Keratinocyte (primary cell): ENCODE measurements around a stretch of chr7.

CAGE:
- cytosol, long polyA minus RNA = no peak
- cytosol, long polyA plus RNA = no peak
- long polyA plus RNA = no peak
- nucleus, long polyA minus RNA = no peak
- nucleus, long polyA plus RNA = no peak
These were observed 161.9 kb upstream of the FAM20C start for GRCh38 chr7:30484-30823.

DNA sequence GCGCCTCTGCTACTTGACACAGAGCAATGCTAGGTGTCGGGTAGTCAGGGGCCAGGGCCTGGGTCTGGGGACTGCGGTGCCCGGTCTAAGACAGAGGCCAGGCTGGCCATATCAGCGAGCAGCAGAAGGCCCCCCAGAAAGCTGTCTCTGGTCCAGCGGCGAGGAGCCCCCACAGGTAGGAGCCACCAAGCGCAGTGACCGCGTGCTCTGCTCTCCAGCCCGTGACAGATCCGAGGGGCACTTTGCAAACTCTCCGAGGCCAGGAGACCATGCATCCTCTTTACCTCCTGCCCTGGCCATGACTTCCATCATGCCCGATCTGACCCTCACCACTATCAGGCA is 129.6 kb upstream of the FAM20C start:
CAGE:
- cytosol, long polyA minus RNA = no peak
- cytosol, long polyA plus RNA = no peak
- long polyA plus RNA = no peak
- nucleus, long polyA minus RNA = no peak
- nucleus, long polyA plus RNA = no peak

CAGE:
- cytosol, long polyA minus RNA = no peak
- cytosol, long polyA plus RNA = no peak
- long polyA plus RNA = no peak
- nucleus, long polyA minus RNA = no peak
- nucleus, long polyA plus RNA = no peak
These were observed 126.8 kb upstream of the FAM20C start for GRCh38 chr7:65631-65981.

GRCh38 chr7:76748-77075 is 115.7 kb upstream of the FAM20C start:
CAGE:
- cytosol, long polyA minus RNA = no peak
- cytosol, long polyA plus RNA = no peak
- long polyA plus RNA = no peak
- nucleus, long polyA minus RNA = no peak
- nucleus, long polyA plus RNA = no peak

DNA sequence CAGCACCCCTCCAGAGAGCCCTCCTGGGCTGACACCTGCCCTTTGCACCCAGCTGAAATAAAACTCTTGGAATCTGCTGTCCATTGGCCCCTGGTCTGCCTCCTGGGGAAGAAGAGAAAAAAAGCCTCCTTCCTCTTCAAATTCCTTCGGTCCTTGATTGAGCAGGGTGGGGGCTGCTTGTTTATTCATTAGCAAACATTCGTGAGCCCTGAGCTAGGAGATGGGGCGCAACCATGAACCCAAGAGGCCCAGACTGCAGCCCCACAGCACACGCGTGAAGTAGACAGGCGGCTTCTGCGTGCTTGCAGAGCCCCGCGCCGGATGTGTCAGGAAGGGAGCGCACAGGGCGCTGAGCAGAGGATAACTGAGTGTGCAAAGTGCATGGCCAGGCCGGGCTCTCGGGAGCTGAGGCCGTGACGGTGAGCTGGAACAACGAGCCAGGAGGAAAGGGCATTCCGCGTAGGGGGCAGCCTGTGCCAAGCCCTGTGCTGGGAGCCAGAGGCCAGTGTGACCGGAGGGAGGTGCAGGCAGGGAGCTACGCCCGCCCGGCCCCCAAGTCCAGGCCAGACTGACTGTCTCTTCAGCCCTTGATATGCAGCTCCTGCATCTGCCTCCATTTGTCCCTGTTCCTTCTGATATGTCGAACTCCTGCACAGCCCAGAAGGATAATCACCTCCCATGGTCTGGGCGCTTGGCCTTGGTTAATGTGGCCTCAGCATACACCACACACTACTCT is 4.5 kb downstream of the FOXL3 start:
CAGE:
- cytosol, long polyA minus RNA = no peak
- cytosol, long polyA plus RNA = no peak
- long polyA plus RNA = no peak
- nucleus, long polyA minus RNA = no peak
- nucleus, long polyA plus RNA = no peak

DNA sequence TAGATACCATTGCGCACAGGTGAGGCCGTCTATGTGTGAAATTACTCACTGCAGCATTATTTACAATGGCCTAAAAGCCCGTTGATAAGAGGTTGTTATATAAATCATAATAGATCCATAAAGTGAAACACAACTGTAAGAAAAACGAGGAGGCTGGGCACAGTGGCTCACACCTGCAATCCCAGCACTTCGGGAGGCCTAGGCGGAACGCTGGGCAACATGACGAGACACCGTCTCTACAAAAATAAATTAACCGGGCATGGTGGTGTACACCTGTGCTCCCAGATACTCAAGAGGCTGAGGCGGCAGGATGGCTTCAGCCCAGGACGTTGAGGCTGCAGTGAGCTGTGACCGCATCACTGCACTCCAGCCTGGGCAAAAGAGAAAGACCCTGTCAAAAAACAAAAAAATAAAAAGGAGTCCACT is 40.0 kb downstream of the FOXL3 start:
CAGE:
- cytosol, long polyA minus RNA = no peak
- cytosol, long polyA plus RNA = no peak
- long polyA plus RNA = no peak
- nucleus, long polyA minus RNA = no peak
- nucleus, long polyA plus RNA = no peak

GRCh38 chr7:333495-333892 is 43.5 kb downstream of the FOXL3 start:
CAGE:
- cytosol, long polyA minus RNA = no peak
- cytosol, long polyA plus RNA = no peak
- long polyA plus RNA = no peak
- nucleus, long polyA minus RNA = no peak
- nucleus, long polyA plus RNA = no peak

DNA sequence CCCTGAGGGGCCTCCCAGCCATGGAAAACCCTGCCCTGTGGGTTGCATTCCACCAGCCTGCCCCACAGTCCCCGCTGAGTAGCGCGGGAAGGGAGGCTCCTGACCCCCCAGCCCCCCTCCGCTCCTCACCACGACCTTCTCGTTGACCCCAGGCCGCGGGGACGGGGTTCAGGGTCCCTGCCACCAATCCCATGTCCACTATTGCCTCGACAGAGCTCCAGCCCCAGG is 57.7 kb downstream of the FOXL3 start:
CAGE:
- cytosol, long polyA minus RNA = no peak
- cytosol, long polyA plus RNA = no peak
- long polyA plus RNA = no peak
- nucleus, long polyA minus RNA = no peak
- nucleus, long polyA plus RNA = no peak

CAGE:
- cytosol, long polyA minus RNA = no peak
- cytosol, long polyA plus RNA = no peak
- long polyA plus RNA = no peak
- nucleus, long polyA minus RNA = no peak
- nucleus, long polyA plus RNA = no peak
These were observed 61.5 kb downstream of the FOXL3 start for GRCh38 chr7:351069-352264.

DNA sequence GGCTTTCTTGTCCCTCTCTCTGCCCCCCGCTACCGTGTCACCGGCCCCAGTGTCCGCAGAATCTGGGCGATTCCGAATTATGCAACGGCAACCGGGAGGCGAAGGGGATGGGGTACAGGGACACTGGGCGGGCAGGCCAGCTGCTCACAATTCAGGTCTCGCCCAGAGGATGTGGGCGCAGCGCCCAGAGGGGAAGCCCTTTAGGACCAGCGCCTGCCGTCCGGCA is 63.6 kb downstream of the FOXL3 start:
CAGE:
- cytosol, long polyA minus RNA = no peak
- cytosol, long polyA plus RNA = no peak
- long polyA plus RNA = no peak
- nucleus, long polyA minus RNA = no peak
- nucleus, long polyA plus RNA = no peak

GRCh38 chr7:494189-494883 is 25.3 kb downstream of the PDGFA start:
CAGE:
- cytosol, long polyA minus RNA = no peak
- cytosol, long polyA plus RNA = no peak
- long polyA plus RNA = no peak
- nucleus, long polyA minus RNA = no peak
- nucleus, long polyA plus RNA = no peak

DNA sequence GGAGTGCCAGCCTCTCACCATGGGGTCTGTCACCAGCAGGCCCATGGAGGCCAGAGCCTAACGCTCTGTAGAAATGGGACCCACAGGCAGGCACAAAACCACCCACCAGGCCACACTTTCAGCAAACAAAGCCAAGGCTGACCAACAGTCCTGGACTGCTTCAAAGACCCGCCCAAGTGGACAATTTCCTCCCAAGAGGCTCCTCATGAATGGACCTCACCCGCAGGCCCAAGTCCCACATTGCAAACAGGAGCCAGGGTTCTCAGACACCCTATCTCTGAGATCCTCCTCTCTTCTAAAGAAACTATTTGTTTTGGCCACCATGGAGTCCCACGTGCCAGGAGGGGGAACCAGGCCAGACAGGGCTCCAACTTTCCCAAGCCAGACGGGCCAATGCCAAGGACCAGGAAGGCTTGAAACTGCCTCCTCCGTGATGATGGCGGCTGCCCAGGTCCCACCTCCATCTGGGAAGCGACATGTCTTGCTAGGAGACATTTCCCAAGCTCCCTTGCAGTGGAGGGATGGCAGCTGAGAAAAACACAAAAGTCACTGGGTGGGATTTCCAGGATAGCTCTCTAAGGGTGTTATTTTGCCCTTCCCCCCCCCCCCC is 20.4 kb downstream of the PDGFA start:
CAGE:
- cytosol, long polyA minus RNA = no peak
- cytosol, long polyA plus RNA = no peak
- long polyA plus RNA = no peak
- nucleus, long polyA minus RNA = no peak
- nucleus, long polyA plus RNA = no peak

DNA sequence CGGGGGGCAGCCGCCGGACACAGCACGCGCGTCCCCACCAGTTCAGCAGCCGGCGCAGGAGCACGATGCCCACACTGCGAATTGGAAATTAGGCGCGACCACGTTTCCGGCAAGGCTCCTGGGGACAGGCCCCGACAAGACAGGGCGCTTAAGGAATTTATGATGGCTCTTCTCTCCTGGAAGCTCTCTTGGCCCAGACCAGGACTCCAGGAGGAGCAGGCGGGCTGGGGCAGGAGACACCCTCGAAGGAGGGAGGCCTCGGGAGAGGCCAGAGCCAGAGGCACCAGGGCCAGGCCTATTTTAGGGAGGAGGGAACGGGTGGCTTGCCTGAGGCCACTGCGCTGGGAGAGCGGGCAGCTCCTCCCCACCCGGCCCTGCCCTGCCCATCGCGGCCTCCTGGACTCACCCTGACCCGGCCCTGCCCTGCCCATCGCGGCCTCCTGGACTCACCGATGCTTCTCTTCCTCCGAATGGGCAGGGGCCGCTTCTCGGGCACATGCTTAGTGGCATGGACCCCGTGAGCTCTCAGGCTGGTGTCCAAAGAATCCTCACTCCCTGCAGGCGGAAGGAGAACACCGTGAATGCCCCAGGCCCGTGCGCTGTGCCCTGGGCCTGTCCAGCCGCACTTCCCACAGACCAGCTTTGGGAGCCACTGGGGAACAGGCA is 7.6 kb downstream of the PDGFA start:
CAGE:
- cytosol, long polyA minus RNA = no peak
- cytosol, long polyA plus RNA = no peak
- long polyA plus RNA = no peak
- nucleus, long polyA minus RNA = no peak
- nucleus, long polyA plus RNA = no peak

DNA sequence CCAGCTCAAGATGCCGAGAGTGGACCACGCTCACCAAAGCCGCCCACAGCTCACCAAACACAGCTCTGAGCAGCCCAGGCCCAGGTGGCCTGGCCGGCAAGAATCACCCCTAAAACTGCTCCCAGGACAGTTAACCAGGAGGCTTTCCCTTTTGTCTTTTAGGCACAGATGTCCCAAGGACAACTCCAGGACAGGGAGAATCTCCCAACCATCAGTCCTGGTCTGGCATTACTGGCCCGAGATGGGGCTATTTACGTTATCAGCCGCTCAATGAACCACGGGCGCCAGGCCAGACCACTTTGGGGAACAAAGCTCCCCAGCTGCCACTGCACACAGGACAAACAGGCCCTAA is 5.2 kb downstream of the PDGFA start:
CAGE:
- cytosol, long polyA minus RNA = no peak
- cytosol, long polyA plus RNA = no peak
- long polyA plus RNA = no peak
- nucleus, long polyA minus RNA = no peak
- nucleus, long polyA plus RNA = no peak

CAGE:
- cytosol, long polyA minus RNA = no peak
- cytosol, long polyA plus RNA = no peak
- long polyA plus RNA = no peak
- nucleus, long polyA minus RNA = no peak
- nucleus, long polyA plus RNA = no peak
These were observed 3.0 kb downstream of the PDGFA start for GRCh38 chr7:516651-517072.

DNA sequence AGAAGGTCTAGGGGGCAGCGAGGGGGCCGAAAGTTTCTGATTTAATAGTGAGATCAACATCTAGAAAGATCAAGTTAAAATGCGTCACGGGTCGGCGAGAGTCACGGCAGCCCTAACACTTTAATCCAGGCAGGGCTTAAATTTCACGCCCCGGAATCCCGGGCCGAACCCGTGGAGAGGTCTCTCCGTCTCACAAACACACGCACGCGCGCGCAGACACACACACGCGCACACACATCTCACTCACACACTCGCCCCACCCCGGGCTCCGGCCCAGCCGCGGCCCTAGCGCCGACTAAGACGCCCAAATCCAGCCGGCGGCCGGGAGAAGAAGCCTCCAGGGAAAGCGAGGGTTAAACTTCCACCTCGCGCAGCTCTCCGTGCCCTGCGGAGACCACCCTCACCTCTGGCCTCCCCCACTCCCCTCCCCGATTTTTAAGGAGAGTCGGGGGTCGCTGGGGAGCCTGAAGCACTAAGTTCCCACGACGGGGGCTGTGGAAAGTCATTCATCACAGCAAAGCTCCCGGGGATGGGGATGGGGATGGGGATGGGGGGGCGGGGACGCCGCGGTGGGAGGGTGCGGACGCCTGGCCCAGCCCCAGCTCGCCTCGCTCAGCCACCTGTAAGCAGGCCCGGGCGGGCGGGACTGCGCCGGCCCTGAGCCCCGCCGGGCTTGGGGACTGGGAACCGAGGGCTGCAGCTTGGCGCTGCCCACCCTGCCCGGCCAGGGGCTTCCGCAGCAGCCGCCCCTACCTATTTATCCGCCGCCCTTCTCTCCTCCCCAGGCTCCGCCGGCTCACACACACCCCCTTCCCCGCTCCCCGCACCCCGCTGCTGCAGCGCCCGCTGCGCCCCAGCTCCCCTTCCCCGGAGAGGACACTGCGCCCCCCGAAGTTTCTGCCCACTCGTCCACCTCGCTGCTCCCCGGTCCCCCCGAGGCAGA is 1.6 kb downstream of the PDGFA start:
CAGE:
- cytosol, long polyA minus RNA = no peak
- cytosol, long polyA plus RNA = no peak
- long polyA plus RNA = start-site peak on the minus strand centred at position 196 of the sequence, 98 bp wide, 38 and 43 reads in 2 replicates
- nucleus, long polyA minus RNA = no peak
- nucleus, long polyA plus RNA = start-site peak on the minus strand centred at position 225 of the sequence, 93 bp wide, 135 and 90 reads in 2 replicates

GRCh38 chr7:518742-519747 is 601 bp downstream of the PDGFA start:
CAGE:
- cytosol, long polyA minus RNA = start-site peak on the minus strand at chr7:519217-519222, 123 reads
- cytosol, long polyA plus RNA = no peak
- long polyA plus RNA = start-site peak on the minus strand at chr7:519182-519228, 44 and 85 reads in 2 replicates
- nucleus, long polyA minus RNA = start-site peak on the minus strand at chr7:519168-519222, 80 reads
- nucleus, long polyA plus RNA = start-site peak on the minus strand at chr7:519159-519207, 68 and 29 reads in 2 replicates; start-site peak on the minus strand at chr7:519481-519849, 16 and 15 reads in 2 replicates

CAGE:
- cytosol, long polyA minus RNA = no peak
- cytosol, long polyA plus RNA = no peak
- long polyA plus RNA = no peak
- nucleus, long polyA minus RNA = no peak
- nucleus, long polyA plus RNA = no peak
These were observed 4.0 kb upstream of the PRKAR1B start for GRCh38 chr7:731049-731594.

CAGE:
- cytosol, long polyA minus RNA = no peak
- cytosol, long polyA plus RNA = no peak
- long polyA plus RNA = no peak
- nucleus, long polyA minus RNA = no peak
- nucleus, long polyA plus RNA = no peak
These were observed 14.0 kb upstream of the PRKAR1B start for GRCh38 chr7:740980-741604.

CAGE:
- cytosol, long polyA minus RNA = no peak
- cytosol, long polyA plus RNA = no peak
- long polyA plus RNA = no peak
- nucleus, long polyA minus RNA = no peak
- nucleus, long polyA plus RNA = no peak
These were observed 20.1 kb upstream of the GET4 start for GRCh38 chr7:856211-856743.